Thoracic aorta endothelial cell (primary cell): ENCODE measurements around a stretch of chr15.

GRCh38 chr15:20103443-20103794 lies 438.2 kb downstream of the GOLGA6L6 start:
- CAGE, long polyA plus RNA = no peak

- CAGE, long polyA plus RNA = no peak
Observed at GRCh38 chr15:22494277-22495096, 35.8 kb downstream of the GOLGA6L22 start.

GRCh38 chr15:22572887-22573274 lies 114.2 kb downstream of the GOLGA6L22 start:
- CAGE, long polyA plus RNA = no peak

GRCh38 chr15:22589453-22589998 lies 130.8 kb downstream of the GOLGA6L22 start:
- CAGE, long polyA plus RNA = no peak

- CAGE, long polyA plus RNA = no peak
Observed at GRCh38 chr15:22787223-22787900, 918 bp downstream of the NIPA1 start.

DNA sequence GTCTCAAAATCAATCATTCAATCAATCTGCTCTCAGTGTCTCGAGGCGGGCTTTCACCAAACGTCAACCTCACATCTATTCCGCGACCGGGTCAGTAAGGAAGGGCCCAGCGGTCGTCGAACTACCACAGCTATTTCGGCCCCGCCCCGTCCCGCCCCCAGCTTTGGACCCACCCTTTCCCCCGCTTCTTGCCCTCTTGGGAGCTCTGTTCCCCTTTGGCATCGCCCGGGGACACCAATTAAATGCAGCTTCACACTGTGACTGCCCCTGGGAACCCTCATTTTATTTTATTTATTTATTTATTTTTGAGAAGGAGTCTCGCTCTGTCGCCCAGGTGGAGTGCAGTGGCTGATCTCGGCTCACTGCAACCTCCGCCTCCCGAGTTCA lies 1.0 kb upstream of the NIPA2 start:
- CAGE, long polyA plus RNA = no peak

DNA sequence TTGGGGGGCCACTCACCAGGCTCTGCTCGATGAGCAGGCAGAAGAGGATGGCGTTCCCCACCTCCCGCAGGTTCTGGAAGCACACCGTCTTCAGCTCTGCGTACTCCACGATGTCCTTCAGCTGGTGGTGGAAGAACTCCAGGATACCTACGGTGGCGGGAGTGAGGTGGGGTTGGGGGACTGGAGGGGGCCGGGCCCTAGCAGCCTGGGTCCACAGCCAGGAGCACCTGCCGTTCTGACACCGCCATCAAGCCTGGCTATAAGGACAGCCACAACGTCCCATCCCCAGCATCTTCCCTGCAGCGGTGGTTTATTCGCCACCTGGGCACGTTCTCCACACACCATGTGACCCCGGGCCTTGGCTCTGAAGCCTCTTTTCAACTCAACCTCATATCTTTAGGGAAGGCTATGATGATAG lies 41.4 kb downstream of the NIPA2 start:
- CAGE, long polyA plus RNA = no peak

- CAGE, long polyA plus RNA = no peak
Observed at GRCh38 chr15:23512730-23513208, 52.7 kb upstream of the MKRN3 start.

- CAGE, long polyA plus RNA = no peak
Observed at GRCh38 chr15:23685834-23686362, 1.2 kb downstream of the NDN start.

DNA sequence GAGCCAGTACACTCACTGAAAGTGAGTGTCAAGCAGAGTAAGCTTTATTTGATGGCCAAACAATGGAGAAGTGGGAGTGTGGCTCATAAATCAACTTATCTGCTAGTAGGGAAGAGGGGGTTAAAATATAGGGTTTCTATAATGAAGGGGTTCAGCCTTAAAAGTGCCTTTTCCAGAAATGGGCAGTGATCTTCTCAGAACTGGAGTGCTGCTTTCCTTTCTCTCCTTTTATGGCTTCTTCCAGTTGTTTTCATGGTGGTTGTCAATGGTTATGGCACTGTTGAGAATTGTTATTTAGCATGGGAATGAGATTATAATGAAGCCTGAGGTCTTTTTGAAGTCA lies 20.9 kb upstream of the NDN start:
- CAGE, long polyA plus RNA = no peak

DNA sequence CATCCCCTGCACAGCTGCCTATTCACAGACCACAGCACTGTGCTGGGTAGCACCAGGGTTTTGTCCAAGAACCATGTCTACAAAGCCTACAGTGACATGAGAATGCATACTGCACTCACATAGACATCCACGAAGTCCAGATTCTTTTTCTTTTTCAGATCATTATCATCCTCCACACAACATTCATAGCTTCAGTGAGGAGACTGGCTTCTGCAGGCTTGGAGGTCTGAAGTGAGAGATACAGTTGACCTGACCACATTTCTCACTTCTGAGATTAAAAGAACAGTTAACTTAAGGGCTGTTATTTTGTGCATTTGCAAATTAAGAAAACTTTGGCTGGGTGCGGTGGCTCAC lies 137.5 kb upstream of the SNRPN start:
- CAGE, long polyA plus RNA = no peak

DNA sequence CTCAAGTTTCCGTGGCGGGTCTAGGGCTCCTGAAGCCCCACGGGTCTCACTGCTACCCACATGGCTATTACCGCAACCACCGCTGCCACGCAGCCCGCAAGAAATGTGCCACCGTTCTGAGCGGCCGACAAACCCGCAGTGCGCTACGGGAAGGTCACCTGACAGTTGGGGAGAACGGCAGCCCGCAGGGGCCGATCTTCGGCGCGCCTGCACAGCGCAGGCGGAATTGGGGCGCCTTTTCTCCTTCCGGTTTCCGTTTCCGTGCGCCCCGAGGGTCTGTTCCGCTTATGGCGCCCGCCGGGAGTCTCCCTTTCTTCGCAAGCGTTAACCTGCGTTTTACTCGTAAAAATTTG lies 76.6 kb upstream of the SNRPN start:
- CAGE, long polyA plus RNA = no peak

DNA sequence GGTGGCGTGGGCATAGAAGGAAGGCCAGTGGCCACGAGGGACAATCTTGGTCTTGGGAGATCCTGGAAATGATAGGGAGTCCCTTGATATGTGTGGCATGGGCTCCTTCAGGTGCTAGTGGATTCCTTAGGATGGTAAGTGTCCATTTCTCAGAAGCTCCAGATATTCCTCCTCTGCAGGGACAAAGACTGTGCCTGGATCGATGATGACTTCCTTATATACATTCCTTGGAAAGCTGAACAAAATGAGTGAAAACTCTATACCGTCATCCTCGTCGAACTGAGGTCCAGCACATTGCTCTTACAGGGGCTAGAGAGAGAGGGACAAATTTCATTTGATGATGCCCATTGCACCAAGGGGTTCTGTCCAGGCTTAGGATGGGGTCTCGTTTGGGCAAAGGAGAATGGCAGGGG lies 130.4 kb downstream of the SNRPN start:
- CAGE, long polyA plus RNA = no peak

- CAGE, long polyA plus RNA = no peak
Observed at GRCh38 chr15:25404720-25405278, 34.0 kb downstream of the UBE3A start.

DNA sequence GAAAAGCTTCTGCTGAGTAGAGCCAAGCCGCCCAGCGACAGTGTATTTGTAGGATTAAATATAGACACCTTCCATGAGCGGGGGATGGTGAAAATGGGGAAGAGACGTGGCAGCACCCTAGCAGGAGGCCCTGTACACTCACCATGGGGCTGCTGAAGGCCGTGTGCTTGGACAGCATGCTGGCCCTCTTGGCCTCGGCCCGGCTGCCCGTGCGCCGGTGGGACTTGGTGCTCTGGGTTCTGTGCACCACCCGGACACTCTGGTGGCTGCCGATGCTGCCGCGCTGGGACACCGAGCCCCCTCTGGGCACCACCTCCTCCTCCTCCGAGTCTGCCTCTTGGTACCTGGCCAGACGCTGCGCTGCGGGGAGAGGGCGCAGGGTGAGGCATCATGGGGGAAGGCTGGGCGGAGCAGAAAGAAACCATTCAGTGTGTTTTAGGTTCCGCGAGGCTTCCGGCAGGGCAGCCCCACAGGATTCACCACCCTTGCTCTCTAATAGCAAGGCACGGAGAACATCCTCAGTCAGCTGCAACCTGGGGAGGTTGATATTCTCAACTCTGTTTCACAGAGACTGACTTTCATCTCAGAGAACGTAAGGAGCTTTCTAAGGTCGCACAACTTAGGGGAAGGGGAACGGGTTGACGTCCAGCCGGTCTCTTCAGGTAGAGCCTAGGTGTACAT lies 144.9 kb downstream of the ATP10A start:
- CAGE, long polyA plus RNA = no peak

GRCh38 chr15:26082043-26083086 lies 219.2 kb upstream of the ATP10A start:
- CAGE, long polyA plus RNA = no peak

GRCh38 chr15:27043614-27044303 lies 72.8 kb downstream of the GABRG3 start:
- CAGE, long polyA plus RNA = no peak

- CAGE, long polyA plus RNA = no peak
Observed at GRCh38 chr15:27479455-27479909, 508.5 kb downstream of the GABRG3 start.

DNA sequence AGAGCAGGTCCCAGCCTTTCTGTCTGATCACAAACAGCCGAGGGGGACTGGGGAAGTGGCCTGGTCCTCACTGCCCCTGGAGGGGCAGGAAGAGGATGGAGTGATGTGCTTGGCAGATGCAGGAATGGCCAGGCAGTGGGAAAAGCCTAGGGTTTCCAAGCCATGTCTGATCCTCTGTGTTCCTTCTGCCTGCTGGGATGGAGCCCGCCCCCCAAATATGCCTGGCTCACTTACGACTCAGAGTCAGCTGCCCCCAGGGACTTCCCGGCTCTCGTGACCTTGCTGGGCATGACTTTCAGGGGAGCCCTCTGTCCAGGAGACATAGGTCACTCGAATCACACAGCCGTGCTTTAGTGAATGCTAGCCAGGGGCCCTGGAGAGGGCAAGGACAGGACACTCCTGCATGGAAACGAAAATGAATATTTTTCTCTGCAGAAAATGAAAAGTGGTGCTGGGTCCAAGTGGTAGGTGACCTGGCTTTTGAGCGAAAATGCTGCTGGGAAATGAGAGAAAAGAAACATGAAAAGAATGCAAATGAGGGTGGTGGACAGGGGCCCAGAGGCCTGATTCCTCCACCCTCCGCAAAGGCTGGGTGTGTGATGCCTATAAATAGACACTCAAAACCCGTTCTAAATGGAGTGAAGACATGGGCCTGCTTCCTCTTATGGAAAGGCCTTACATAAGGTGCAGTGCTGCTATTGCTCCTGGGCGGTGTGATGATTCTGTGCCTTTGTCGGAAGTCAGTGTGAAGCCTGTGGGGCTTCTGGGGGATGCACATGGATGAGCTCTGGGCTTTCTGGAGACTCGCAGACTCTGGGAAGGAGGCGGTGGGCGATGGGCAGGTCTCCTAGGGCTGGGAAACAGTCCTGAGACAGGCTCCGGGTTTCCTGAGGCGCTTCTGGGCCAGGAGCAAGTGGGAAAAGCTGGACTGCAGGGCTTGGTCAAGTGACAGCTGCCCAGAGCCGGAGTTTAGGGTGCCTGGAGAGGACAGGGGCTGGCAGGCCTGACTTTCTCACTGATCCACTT lies 107.5 kb downstream of the APBA2 start:
- CAGE, long polyA plus RNA = no peak

- CAGE, long polyA plus RNA = no peak
Observed at GRCh38 chr15:29345489-29345918, 75.9 kb upstream of the NSMCE3 start.